Vein endothelial cell (primary cell): ENCODE data around the genes HABP2 and TDRD1.

DNA sequence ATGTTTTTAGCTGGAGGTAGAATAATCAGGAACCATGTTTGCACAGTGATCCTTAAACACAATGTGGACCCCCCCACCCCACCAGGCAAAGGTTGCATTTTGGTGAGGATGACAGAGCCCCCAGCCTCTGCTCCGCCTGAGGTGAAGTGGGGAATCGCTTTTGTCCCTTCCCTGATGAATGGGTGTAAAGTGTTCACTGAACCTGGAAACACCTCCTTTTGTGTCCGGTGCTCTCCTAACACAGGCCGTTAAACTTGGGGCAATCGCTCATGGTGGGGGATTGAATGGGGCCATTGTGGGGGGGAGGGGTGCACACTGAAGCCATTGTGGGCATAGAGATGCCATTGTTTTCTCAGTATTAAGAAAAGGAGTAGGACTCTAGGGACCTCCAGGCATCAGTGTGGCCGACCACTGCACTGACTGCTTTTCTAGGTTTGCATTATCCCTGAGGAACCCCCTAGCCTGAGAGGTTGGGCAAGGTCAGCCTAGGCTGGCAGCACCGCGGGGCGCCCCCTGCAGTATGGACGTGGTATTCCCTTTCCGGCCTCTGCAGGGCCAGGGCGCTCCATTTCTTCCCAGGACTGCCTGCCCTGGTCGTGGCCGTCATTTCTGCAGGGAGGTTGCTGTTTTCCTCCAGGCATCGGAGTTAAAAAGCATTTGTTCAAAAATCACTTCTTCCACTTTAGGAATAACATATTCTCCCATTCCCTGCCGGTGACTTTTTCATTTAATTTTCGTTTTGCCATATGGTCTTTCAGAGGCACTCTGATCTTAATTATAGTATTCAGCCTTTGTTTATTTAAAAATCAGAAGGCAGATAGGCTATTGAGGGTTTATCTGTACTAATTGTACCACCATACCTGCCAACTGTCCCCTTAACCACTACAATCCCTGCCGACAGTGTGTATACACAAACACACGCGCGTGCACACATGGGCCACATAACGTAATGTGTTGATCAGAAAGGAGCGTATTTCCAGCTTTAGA lies 158.4 kb downstream of the TCF7L2 start:
- CAGE, long polyA plus RNA, result no peak

DNA sequence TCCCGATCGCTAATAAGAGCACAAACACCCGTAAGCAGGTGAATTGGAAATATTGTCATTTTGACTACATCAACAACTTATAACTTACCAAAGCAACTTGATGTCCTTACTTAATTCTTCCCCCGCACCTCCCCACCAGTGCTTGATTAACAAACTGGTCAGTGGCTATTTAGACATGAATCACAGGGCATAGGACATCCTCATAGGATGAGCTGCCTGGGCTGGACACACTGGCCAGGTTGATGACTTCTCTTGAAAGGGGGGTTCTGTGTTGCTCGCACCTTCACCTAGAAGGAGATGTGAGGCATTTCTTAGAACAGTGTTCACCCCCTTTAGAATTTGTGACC lies 163.2 kb downstream of the TCF7L2 start:
- CAGE, long polyA plus RNA, result no peak

GRCh38 chr10:113381860-113382290 lies 171.0 kb upstream of the HABP2 start:
- CAGE, long polyA plus RNA, result no peak

GRCh38 chr10:113450468-113450841 lies 102.4 kb upstream of the HABP2 start:
- CAGE, long polyA plus RNA, result no peak

- CAGE, long polyA plus RNA, result no peak
Measured at GRCh38 chr10:113539187-113539523, 13.7 kb upstream of the HABP2 start.

DNA sequence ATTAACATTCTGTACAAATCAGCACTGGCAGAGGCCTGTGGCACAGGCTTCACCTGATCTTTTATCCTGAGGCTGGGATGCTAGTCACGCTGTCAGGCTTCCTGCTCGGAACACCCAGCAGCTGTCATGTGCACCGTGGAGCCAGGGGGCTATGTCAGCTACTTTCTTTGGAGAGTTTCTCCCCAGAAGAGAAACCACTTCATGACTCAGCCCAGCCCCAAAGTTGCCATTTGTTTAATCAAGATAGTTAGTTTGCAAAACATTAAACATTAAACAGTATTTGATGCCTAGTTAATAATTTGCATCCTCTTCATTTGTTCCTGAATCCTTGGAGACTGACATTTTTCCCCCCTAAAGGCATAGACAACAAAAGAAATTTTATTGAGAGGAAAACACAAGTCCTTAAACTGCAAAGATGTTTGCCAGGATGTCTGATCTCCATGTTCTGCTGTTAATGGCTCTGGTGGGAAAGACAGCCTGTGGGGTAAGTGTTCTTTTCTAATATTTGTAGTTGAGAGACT lies at the start of gene HABP2:
Gene HABP2 (plus strand): TSS at position 347 of the 521 bp plus-strand sequence.
- CAGE, long polyA plus RNA, result no peak

GRCh38 chr10:113557897-113558217 lies 5.0 kb downstream of the HABP2 start:
- CAGE, long polyA plus RNA, result no peak

DNA sequence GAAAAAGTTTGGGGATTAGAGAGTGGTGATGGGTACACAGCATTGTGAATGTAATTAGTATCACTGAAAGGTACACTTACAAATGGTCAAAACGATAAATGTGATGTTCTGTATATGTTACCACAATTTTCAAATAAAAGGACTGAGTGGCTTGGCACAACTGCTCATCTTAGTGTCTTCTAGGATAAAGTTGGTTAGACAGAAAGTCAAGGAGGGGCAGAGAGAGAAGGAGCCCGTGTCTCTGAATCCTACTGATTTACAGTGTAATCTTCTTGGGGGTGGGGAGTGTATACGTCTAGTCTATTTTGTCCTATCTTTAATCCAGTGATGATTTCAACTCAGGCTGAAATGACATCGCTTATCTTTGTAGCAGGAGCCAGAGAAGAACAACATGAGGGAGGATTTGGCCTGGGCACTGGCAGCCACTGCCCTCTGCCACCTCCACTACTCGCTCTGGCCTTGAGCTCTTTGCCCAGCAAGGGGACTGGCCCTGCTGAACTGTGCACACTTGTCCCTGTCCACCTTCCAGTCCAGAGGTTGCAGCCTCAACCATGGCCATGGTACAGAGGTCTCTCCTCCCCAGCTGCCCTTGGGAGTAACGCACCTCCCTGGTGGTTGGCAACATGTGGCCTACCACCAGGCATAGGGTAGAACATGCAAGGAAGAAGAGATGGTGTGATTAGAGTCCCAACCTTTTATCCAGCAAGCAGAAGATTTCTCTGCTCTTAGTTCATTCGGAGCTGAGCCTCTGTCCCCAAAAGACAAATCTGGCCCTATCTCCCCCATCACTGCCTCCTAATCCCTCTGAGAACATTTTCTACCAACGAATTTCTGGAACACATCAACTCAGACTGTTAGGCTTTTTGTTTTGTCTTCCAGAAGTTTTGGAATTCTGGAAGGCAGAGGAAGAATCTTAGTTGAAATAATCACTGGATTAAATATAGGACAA lies 8.3 kb downstream of the HABP2 start:
- CAGE, long polyA plus RNA, result no peak

GRCh38 chr10:113583810-113584589 lies 31.1 kb downstream of the HABP2 start:
- CAGE, long polyA plus RNA, result no peak

DNA sequence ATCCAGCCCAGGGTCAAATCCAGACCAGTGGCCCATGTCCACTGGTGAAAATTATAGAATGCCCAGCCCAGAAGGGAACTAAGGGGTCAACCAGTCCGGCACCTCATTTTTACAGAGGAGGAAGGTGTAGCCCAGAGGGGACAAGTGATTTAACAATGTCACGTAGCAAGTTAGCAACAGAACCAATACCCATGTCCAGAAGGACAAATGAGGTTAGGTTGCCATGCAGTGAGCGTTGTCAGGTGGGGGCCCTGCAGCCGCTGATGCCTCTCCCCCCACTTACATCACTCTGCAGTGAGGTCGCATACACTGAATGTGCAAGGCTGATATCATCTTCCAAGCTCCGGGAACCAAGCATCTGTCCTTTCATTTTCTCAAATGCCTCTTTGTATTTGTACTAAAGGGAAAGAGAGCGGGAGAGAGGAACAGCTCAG lies 49.9 kb downstream of the NRAP start:
- CAGE, long polyA plus RNA, result no peak

GRCh38 chr10:113642280-113643082 lies 21.4 kb downstream of the NRAP start:
- CAGE, long polyA plus RNA, result no peak

- CAGE, long polyA plus RNA, result no peak
Measured at GRCh38 chr10:113652884-113653083, 11.1 kb downstream of the NRAP start.

GRCh38 chr10:113746409-113747120 lies 4.9 kb upstream of the PLEKHS1 start:
- CAGE, long polyA plus RNA, result no peak

DNA sequence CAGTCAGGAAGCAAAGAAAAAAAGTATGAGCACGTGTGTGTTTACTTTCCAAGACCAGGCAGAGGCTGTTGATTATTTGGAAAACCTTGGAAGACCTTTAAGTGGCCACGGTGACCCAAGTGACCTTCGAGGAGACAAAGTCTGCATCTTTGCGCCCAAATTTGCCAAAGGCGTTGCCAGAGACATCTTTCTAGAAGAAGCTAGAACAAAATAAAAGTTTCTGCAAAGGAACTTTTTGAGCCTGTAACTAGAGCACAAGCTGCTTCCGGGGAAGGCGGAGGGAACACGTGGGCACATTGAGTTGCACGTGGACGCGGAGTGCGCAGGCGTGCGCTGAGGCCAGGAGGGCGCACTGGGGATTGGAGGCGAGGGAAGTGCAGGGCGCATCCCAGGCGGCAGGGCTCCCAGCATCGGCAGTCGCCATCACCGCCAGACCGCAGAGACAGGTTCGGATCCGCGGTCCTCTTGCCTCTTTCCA lies at the start of gene TDRD1:
Gene TDRD1 (plus strand): TSS at position 416 of the 478 bp plus-strand sequence.
- CAGE, long polyA plus RNA, result no peak

GRCh38 chr10:114245049-114245933 lies 6.2 kb downstream of the VWA2 start:
- CAGE, long polyA plus RNA, result no peak

DNA sequence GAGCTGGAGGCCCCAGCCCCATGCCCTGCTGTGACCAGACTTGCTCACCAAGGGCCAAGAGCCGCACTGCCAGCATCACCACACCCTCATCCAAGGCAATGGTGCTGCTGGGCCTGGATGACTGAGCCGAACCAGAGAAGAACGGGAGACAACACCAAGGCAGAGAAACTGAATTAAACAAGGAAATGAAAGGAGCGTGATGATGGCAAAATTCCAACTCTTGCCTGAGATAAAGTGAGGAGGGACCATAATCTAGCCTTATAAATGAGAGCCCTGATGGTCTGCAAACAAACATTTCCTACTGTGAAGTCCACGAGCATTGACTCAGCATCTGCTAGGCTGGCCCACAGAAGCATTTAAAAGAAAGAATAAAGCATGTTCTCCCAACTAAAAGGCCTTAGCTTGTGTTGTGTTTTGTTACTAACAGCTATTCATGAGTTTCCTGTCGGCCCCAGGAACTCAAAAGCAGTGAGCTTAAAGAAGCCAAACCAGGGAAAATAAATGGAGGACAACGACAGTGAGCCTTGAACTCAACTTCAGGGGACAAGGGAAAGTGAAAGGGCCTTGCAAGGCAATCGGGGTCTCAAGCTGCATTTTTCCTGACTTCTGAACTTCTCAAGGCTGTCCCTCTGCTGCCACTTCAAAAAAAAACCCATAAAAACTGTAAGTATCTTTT lies 60.4 kb downstream of the AFAP1L2 start:
- CAGE, long polyA plus RNA, result no peak

DNA sequence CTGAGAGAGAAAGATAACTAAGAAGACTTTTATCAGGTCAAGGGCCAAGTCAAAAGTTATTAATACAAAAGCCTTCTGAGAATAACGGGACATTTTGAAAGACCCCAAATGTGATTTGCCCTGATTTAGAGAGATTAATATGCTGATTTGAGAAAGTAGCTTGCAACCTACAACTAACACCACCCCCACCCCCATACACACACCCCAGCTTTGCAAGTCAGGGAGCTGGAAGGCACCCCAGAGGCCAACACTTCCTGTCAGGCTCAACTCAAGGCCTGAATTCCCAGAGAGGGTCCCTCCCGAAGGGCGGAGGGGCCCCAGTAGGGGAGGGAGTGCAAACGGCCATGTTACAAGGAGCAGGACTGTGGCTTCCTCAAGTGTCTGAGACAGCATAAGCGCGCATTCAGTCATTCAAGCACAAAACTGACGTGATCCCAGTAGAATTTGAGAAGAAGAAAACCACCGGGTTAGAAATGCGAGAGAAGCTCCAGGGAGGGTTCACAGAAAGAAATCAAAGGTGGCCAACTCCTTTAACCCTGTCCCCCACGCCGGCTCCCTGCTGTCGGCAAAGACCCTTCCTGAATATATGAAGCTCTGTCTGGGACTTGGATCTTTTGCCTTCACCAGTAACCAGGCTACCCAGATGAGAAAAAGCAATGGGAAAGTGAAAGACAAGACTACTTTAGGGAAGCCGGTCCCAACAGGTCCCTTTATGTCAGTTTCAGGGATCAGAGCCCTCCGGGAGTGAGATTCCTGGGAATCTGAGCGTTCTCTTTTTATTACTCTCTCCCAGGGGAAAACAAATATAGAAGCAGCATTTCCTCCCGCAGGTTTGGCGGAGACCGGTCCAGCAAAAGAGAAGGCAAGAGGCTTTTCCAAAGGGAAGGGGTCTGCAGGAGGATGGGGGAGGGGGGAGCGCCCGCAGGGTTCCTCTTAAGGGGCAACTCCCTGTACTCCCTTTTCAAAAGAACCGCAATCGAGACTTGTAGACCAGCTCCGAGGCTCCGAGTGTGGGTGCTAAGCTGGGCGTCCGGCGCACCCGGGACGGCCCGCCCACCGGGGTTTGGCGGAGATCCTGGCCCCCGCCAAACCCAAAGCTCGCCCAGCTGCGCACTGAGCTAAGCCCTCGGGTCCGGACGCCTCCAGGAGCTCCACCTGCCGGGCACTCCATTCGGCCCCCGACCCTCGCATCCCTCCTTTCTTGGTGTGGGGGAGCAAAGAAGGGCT lies 1.2 kb downstream of the AFAP1L2 start:
- CAGE, long polyA plus RNA, result no peak

- CAGE, long polyA plus RNA, result no peak
Measured at GRCh38 chr10:114647340-114647873, 10.7 kb downstream of the ABLIM1 start.

DNA sequence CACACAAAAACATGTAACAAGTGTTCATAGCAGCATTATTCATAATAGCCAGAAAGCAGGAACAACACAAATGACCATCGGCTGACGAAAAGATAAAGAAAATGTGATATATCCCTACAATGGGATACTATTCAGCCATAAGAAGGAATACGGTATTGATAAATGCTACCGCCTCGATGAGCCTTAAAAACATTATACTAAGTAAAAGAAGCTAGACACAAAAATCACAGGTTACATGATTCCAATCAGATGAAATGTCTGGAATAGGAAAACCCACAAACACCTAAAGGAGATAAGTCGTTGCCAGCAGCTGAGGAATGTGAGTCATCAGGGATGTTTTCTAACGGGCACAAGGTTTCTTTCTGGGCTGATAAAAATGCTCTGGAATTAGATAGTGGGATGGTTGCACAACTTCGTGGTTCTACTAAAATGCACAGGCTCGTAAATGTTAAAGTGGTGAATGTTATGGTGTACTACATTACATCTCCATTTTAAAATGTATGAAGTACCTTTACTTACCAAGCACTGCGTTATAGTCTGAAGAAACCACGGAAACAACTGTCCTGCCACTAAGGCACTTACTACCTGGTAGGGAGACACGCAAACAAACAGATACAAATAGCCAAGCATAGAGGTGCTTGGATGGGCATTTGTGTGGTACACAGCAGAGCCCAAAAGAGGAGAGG lies 9.7 kb downstream of the ABLIM1 start:
- CAGE, long polyA plus RNA, result no peak

DNA sequence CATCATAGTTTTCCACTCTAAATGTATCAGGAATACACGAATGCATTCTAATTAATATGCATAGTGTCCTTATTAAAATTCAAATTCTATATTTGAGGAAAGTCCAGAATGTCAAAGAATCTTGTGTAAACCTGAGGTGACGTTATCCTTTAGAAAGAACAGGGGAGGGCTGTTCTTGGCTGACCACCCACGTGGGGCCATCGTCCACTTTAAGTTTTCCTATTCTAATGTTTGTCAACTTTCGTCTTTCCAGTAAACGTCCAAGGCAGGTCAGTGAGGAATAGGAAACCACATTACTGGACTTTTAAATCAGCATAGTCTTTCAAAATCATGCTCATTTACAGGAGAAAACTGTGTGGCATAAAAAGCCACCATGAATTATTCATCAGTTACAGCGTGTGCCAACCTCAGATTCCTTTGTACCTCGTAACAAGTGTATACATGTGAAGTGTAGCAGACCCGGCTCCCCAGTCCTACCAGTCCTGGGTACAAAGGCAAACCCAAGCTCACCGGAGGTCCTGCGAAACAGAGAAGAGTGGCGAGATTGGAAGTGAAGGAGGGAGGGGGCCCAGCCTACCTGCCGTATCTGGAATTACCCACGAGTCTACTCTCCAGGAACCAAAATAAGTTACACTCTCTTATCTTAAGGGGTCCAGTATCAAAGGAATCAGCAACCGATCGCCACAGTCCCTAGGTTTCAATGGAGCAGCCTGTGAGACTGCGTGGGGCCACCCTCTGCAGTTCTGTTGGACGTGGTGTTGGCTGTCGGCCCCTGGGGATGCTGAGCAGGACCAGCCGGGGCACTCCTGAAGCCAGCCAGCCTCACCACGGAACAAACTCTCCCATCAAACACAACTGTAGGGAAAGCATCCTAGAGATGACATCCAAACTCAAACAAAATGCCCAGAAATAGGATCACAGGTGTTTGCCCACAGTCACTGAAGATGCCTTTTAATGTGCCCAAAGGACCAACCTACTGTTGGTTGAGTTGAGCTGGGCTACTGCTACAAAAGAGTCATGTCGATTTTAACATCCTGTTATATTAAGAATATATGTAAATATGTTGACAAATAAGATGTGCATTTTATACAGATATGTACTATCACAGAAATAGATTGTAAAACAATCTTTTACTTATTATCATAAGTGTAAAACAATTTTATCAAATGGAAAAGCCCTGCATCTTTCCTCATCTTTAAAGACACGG lies 25.4 kb upstream of the ABLIM1 start:
- CAGE, long polyA plus RNA, result no peak